ENCODE measurements around a stretch of chr20.

DNA sequence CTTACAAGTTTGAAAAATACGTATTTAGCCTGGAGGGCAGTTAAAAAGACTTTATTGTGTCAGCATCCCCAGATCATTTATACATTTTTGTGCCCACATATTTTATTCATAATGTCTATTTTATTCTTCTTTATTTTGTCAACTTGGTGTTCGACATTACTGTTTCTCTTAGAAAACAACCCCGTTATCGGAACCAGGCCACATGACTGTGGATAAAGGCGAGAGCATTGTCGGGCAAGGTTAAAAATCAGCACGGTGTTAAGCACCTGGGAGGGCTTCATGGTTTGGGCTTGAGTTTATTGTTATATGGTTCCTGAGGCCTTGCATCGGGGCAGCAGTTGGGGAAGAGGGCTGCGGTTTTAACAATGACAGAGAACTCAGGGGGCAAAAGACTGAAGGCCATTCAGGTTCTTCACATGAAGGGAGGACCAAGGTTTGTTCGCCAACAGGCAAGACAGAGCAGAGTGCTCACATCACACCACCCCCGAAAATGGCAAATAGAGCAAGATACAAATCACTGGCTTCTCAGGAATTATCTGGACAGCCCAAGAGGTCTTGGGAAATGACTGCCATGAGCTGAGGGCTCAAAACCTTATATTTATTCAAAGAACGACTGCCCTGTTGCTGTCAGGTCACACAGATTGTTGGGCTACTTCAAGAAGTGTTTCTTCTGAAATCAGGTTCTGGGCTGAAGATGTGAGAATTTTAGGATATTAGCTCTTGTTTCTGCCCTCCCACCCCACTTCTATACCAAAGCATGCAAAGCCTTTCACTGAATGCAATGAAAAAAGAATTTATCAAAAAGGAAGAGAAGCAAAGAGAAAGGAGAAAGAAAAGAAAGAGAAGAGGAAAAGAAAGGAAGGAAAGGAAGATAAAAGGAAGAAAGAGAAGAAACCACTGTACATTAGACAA lies 284.8 kb downstream of the ZNF217 start:
- RRBS: no CpG with 5 or more reads among the region's 12 CpGs

DNA sequence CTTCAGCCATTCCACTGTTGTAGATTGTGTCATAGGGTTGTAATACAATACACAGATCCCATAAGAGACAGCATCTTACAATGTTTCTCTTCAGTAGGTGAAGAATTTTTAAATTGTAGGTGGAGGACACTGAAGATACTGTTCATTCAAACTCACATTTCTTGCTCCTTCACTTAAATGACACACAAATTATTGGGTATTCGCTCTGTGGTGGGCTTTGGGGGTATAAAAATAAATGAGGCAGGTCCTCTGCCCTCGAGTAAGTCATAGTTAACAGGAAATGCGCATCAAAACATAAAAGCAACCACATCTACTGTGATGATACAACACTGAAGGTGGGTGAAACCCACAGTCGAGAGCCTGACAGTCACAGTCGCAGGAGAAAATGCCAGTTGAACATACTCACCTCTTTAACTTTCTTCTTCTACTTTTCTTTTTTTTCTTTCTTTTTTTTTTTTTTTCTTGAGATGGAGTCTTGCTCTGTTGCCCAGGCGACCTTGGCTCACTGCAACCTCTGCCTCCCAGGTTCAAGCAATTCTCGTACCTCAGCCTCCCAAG lies 205.4 kb downstream of the ZNF217 start:
- RRBS: no CpG with 5 or more reads among the region's 7 CpGs

DNA sequence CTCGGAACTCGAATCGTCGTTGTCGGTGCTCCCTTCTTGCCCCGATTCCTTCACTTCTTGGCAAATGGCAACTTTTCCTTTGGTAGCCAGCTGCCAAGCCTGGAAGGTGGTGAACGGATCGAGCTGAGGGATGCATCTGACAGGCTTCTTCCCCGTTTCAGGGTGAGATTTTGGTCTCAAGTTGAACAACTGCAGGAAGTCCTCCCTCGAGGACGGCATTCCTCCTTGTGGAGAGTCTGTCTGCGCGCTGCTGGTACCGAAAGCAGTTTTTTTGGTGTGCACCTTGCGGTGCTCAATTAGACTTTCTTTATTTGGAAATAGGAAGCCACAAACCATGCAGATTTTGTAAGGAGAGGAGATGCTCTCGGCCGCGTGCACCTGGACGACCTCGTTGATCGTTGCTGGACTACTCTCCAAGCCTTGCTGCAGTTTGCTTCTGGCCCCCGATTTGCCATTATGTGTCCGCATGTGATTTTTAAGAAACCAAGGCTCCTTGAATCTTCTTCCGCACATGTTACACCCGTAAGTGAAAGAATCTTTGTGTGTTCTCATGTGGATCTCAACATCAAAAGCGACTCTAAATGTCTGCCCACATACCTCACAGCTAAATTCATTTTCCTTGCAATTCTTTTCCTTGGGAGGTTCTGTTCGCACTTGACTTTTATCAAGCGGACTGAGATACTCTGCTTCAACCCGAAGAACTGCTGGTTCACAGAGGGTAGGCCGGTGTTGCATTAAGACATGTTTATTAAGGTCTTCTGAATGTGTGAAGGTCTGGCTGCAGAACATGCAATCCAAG lies 11.6 kb downstream of the ZNF217 start:
- RRBS: no CpG with 5 or more reads among the region's 30 CpGs

DNA sequence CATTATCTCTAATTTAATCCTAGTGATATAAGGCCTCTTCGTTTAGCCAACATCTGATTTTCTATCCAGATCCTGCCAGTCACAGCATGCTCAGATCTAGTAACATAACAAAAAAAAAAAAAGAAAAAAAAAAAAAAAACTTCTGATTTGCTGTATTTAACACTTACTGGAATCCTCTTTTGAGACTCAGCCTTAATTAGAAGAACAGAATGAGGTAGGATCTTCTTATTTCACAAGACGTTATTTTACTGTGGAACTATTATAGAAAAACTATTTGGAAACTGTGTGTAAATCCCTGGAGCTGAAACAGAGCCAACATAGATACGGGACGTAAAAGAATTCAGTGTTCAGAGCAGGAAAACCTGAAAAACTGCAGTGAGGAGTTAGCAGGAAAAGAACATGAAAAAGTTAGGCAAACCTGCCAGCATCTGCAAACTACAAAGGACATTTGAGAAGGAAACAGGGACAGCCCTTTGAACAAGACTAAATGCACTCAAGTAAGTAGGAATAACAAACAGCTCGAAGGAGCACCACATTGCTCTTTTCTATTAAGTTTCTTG lies 3.4 kb upstream of the ZNF217 start:
- RRBS: no CpG with 5 or more reads among the region's 5 CpGs

DNA sequence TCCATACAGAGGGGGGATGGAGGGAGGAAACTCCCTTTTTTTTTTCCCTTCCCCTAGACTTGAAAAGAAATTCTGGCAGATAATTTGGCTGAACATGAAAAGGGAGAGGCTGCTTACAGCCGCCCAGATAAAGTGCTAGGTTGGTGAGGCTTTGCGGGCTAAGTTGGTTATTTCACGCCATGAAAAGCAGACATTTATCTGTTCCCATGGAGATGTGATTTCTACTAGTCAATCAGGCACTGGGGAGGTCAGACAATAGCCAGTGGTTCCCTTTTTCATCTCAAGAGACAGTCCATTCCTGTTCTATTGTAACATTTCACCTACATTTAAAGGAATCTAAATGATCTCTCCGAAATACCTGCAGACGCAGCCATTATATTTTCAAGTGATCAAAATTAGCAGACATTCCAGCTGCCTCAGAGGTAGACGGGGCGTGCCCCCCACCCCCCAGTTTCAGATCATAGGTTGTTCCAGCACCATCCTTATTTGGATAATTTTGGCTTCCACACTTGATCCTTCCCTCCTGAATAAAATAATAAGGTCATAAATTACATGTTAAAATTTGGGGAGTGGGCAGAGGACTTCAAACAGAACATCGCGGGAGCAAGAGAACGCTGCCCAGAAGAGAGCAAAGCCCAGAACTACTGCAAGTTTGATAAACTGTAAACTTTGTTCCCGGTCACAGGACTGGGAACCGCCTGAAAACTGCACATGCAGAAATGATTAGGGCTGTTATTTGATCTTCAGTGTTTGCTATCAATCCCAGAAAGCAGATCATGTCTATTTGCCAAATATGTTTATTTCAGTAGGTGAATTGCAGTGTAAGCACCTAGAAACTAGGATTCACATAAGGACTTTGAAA lies 144.0 kb upstream of the ZNF217 start:
- RRBS: no CpG with 5 or more reads among the region's 12 CpGs

DNA sequence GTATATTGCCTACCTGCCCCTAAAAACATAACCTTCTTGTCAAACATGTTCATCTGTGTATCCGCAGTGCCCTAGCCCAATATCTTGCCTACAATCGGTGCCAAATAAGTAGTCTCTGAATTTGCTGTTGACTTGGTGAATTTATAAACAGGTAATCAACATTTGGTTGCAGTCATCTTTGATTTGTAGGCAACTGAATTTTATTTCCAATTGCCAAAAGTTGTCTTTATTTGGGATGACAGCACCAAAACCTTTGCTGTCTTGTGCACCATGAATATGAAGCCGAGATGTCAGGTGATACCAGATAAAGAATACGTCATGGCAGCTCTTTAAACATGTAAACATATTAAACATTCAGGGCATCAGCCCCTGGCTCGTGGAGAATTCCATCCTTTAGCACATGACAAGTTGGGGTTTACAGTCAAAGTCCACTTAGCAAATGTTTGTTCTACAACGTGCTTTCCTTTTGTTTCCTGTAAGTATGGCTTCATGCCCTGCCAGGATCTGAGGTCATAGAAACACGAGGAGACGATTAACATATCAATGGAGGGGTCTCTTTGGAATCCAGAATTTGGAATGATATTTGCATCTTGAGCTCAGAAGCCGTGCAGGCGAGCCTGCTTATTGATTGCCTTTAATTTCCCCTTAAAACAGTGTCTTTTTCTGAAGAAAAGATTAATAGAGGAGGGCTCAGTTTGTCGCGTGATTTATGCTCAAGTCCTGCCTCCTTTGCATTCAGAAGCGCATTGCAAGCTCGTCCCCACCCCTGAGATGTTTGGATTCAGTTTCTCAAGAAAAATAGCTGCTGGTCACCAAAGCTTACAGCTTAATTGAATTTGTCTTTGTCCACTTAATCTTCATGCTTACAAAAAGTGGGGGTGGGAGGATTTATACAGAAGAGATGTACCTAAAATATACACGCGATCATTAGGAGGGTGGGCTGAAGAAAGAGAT lies 170.2 kb upstream of the ZNF217 start:
- RRBS: no CpG with 5 or more reads among the region's 16 CpGs

- RRBS: no CpG with 5 or more reads among the region's 6 CpGs
Measured at GRCh38 chr20:53865605-53866595, 204.5 kb downstream of the BCAS1 start.

GRCh38 chr20:53867180-53867570 lies 203.2 kb downstream of the BCAS1 start:
- RRBS: no CpG with 5 or more reads among the region's 7 CpGs

DNA sequence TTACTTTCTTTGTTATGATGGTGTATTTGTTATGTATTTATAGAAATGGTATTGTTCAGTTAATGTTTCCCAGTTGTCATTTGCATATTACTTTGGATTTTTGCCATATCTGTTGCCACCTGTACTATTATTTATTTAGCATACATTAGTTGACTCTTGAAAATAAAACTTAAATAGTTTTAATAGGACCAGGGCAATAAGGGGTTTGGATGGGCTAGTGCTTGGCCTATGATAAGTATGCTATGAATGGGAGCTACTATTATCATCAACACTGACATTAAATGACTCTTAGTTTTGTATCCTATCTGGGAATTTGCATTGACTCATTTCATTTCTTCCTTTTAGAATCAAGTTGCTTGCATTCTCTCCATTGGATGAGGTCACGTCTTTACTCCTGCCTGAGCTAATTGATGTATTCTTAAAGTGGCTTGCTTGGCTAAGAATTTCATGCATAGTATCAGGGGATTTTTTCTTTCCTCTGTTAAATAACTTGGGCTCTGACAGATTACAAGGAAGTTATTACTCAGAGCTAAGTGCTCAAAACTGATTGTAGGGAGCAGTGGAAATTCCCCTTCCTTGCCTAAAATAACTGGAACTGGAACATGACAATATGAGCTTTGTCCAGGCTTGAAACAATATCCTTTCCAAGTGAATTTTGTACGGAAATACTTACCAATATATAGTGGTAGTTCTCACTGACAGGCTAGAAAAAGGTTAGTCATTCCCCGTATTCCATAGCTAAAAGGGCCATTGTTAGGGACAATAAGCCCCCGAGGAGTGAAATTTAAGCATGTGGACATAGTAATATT lies 170.0 kb downstream of the BCAS1 start:
- RRBS: no CpG with 5 or more reads among the region's 4 CpGs

GRCh38 chr20:53903506-53904131 lies 166.8 kb downstream of the BCAS1 start:
- RRBS: no CpG with 5 or more reads among the region's 5 CpGs

GRCh38 chr20:53905115-53905952 lies 165.1 kb downstream of the BCAS1 start:
- RRBS: no CpG with 5 or more reads among the region's 14 CpGs

GRCh38 chr20:53915302-53916510 lies 154.7 kb downstream of the BCAS1 start:
- RRBS: no CpG with 5 or more reads among the region's 27 CpGs

DNA sequence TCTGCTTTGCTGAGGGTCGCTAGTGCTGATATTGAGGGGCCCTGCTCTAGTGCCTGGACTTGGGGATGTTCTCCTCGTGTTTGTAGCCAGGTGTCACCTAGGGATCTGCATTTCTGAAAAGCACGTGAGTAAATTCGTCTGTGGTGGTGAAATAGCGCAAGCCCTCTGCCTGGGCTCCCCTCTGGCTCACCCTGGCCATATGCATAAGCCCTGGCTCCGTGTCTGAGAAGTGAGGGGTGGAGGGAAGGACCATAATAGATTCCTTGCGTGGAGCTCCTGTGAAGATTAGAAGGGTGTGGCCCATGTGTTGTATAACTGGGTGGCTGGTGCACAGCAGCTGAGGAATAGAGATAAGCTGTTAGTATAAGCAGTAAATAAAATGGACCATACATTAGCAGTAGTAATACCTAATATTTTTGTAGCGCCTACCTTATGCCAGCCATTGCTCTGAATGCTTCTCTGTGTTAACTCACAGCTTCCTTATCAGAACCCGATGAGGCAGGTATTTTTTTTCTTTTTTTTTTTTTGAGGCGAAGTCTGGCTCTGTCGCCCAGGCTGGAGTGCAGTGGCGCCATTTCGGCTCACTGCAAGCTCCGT lies 4.7 kb downstream of the BCAS1 start:
- RRBS: no CpG with 5 or more reads among the region's 14 CpGs

DNA sequence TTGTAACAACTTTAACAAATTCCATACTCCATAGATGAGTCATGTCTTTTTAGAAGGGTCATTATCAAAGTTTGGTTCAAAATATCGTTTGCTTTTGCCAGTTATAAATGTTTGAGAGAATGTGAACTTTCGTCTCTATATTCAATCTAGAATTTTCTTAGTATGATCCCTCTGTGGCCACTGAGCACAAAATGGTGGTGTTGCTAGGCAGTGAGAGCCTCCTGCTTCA lies 125.1 kb upstream of the DOK5 start:
- RRBS: no CpG with 5 or more reads among the region's 2 CpGs

GRCh38 chr20:56367712-56368926 lies 9.3 kb downstream of the FAM210B start:
- RRBS: no CpG with 5 or more reads among the region's 10 CpGs

- RRBS: 27% methylated on average over 3 of the region's 19 CpGs
Measured at GRCh38 chr20:56443362-56443951, 25.0 kb upstream of the RTF2 start.

DNA sequence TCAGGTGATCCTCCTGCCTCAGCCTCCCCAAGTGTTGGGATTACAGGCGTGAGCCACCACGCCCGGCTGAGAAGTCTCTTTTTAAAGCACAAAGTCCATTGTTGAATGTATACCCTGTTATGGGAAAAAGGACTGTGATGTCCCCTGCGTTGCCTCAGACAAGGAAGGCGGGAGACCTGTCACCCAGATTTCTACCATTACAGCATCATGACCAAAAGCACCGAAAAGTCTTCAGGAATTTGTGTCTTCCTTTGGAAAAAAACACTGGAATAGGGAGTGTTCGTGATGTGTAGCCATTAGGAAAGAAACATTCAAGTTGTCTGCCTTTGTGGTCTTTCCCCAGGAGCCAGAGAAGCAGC lies 18.2 kb upstream of the RTF2 start:
- RRBS: no CpG with 5 or more reads among the region's 7 CpGs

DNA sequence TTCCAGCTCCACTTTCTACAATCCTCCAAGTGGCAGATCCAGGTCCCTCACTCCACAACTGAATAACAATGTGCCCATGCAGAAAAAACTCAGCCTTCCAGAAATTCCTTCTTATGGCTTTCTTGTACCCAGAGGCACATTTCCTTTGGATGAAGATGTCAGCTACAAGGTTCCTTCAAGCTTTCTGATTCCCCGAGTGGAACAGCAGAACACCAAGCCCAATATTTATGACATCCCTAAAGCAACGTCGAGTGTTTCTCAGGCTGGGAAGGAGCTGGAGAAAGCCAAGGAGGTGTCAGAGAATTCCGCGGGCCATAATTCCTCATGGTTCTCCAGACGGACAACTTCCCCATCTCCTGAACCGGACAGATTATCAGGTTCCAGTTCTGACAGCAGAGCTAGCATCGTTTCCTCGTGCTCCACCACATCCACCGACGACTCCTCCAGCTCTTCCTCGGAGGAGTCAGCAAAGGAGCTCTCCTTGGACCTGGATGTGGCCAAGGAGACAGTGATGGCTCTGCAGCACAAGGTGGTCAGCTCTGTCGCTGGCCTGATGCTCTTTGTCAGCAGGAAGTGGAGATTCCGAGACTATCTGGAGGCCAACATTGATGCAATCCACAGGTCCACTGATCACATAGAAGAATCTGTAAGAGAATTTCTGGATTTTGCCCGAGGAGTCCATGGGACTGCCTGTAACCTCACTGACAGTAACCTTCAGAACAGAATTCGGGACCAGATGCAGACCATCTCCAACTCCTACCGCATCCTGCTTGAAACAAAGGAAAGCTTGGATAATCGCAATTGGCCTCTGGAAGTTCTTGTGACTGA lies 16.2 kb upstream of the RTF2 start:
- RRBS: no CpG with 5 or more reads among the region's 18 CpGs

GRCh38 chr20:56461253-56461862 lies 7.1 kb upstream of the RTF2 start:
- RRBS: no CpG with 5 or more reads among the region's 4 CpGs

DNA sequence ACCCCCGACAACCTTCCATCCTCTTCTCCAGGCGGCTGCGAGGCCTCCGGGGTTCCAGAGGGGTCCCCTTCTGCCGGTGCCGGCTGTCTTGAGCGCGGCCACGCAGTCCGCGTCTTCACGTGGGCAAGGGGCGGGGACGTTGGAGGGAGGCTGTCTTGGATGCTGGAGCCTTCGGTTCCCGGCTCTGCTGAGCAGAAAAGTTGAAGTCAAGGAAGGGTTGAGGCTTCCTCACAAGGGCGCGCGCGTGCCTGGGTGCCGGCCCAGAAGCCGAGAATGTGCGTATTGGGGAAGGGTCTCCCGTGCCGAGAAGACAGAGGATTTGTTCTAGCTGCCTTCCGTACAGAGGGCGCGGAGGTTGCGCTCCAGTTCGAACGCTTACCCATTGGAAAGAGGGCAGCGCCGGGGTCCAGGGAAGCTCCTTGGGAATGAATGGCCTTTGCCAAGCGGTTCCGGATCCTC lies 2.3 kb upstream of the TFAP2C start:
- RRBS: 4% methylated on average over 14 of the region's 35 CpGs